Upper lobe of left lung (tissue), 5 donors: ENCODE results near the genes IQSEC2 and USP51.

DNA sequence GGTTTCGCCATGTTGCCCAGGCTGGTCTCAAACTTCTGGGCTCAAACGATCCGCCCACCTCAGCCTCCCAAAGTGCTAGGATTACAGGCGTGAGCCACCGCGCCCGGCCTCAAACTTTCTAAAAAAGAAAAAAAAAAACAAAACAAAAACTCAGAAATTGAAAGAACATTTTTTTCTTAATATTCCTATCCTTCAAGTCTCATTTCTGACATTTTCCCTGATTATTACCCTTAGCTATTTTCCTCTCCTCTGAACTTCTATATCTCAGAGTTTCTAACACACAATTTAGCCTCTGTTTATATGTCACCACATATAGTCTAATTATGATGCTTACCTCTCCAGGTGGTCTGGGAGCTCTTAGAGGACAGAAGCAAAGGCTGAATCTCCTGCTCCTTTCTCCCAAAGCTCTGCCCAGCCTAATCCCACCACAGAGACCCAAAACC, 10.8 kb downstream of the KDM5C start:
- PRO-cap, 2 experiments: no peak in any of the 2 experiments
- RAMPAGE, long total RNA, 4 experiments: no peak in any of the 4 experiments

GRCh38 chrX:53282237-53282835, 38.8 kb downstream of the IQSEC2 start:
- PRO-cap, 2 experiments: no peak in any of the 2 experiments
- RAMPAGE, long total RNA, 4 experiments: no peak in any of the 4 experiments

- PRO-cap, 2 experiments: peak in 2 of 2 experiments; most common minus-strand start chrX:53321350 (in 2)
- RAMPAGE, long total RNA, 4 experiments: no peak in any of the 4 experiments
These were observed at the start of gene IQSEC2 for GRCh38 chrX:53321252-53321881. Gene IQSEC2, minus strand, starts transcription at chrX:53321350.

DNA sequence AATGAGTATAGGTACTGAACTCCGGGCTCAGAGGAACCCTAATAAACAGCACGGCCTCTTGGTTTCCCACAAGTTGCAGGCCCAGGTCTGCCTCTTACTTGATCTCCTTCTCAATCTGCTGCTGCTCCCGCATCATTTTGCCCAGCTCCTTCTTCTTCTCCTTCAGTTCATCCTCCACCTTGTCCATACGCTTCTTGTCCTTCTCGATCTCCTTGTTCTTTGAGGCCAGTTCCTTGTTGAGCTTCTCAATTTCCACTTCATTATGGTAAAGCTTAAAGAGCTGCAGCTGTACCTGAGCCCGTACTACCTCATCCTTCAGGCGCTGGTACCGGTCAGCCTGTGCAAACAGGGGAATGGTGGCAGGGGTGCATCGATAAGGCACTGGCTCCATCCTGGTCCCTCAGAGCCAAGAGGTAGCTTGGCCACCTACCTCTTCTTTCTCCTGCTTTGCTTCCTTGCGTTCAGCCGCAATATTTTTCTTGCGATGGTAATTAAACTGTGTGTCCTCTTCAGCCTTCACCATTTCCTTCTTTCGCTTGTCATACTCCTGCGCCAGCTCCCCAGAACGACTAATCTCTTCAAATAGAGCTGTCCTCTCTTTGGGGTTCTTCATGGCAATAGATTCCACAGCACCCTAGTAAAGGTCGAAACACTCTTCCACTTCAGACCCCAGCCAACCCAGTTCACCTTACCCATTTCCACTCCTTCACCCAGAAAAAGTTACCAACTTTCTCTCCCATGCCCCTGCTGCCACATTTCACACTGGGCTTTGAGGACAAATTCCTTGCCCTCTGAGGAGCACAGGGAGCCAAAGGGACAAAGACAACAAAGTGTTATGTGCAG, 9.4 kb downstream of the SMC1A start:
- PRO-cap, 2 experiments: no peak in any of the 2 experiments
- RAMPAGE, long total RNA, 4 experiments: start-site peak on the minus strand in 3 of 4 experiments, centred at positions 257 to 510 of the sequence, 16 to 28 reads per replicate

DNA sequence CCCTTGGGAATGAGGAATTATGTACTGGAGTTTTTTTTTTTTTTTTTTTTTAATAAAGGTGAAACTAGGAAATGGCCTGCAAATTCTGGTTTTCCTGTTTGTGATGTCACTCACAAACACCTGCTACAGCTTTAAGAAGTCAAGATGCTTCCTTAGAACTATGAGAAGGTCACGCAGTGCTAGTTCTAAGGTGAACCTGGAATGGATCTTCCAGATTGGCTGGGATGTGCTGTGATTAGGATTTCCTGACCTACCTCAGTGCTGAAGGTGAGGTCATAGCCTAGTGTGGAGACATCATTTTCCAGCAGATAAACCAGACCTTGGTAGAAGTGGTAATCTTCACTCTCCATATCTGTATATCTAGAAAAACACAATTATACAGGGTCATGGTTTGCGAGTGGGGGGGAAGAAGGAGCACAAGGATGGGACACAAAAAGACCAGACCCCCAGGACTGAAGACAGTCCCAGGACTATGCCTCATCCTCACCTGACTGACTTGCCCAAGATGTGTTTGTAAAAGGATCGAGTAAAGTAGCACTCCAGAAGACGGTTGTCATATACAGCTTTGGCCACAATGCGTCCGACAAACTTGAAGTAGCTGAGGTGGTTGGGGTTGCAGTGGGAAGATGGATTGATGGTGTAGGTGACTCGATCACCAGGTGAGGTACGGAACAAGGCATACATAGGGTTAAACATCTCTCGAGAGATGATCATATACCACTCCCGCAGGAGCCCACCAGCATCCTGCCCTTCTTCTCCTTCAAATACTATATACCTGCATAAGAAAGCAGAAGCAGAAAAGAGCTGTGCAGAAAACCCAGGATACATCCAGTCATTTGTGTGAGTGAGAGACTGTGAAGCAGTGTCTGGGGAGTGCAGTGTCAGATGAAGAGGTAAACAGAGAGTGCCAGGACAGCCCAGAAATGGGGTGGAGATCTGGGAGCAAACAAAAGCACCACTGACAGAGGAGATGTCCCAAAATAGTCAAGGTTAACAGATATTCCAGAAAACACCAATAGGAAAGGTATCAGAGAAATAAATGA, 102.0 kb upstream of the HSD17B10 start:
- PRO-cap, 2 experiments: no peak in any of the 2 experiments
- RAMPAGE, long total RNA, 4 experiments: no peak in any of the 4 experiments

DNA sequence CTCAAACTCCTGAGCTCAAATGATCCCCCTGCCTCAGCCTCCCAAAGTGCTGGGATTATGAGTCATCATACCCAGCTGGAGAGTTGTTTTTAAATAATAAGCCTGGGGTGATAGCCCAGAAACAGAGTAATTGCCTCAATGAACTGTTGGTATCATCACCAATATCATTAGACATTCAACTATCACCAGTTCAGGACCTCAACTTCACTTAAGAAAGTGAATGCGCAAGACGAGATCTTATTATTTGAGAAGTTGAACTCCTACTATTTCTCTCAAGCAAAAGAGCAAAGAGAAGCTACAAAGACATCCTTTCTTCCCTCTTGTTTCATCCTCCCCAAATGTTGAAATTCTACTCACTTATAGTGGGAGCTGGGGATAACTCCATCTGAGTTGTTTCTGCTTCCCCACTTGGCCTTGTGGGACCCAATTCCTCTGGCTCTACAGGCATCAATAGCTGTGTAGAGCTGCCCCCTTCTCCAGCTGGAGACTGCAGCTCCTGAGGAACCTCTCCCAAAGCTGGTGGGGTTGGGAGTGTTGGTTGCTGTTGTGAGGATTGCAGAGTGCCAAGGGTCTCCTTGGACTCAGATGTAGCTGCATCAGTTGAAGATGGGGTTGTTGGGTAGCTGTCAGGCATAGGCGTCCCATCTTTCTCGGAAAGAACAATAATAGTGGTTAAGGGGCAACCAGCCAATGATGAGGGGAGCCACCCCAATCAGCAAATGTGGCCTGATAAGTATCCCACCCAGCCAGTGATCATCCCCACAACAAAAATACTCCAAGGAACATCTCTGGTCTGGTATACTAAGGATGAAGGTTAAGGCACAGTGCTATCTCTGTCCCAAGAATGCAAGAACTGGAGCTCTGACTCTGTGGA, 120.3 kb upstream of the HSD17B10 start:
- PRO-cap, 2 experiments: no peak in any of the 2 experiments
- RAMPAGE, long total RNA, 4 experiments: no peak in any of the 4 experiments

GRCh38 chrX:53590175-53590673, 96.3 kb downstream of the HUWE1 start:
- PRO-cap, 2 experiments: no peak in any of the 2 experiments
- RAMPAGE, long total RNA, 4 experiments: start-site peak on the minus strand in 2 of 4 experiments, at chrX:53590484-53590512 at its widest, 24 to 28 reads per replicate

GRCh38 chrX:53658810-53659056, 27.8 kb downstream of the HUWE1 start:
- PRO-cap, 2 experiments: no peak in any of the 2 experiments
- RAMPAGE, long total RNA, 4 experiments: no peak in any of the 4 experiments

DNA sequence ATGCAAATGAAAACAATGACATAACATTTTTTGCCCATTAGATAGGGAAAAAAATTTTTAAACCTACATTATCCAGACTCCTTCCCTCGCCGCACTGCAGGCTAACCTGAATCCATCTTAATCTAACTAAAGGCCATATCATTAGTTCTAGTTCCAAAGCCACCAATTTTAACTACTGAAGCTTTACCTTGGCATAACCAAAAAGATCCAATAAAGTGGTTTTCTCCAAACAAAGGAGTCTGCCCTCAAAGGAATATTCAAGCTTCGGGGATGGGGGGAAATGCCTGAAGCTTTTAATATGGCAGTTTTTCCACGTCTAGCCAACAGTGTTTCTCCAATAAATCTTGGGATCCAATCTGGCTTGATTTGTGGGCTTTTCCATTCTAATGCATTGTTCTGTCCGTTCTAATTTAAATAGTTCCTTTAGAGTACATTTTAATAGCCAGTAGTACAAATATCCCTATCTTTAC, 1.8 kb downstream of the HUWE1 start:
- PRO-cap, 2 experiments: no peak in any of the 2 experiments
- RAMPAGE, long total RNA, 4 experiments: no peak in any of the 4 experiments

DNA sequence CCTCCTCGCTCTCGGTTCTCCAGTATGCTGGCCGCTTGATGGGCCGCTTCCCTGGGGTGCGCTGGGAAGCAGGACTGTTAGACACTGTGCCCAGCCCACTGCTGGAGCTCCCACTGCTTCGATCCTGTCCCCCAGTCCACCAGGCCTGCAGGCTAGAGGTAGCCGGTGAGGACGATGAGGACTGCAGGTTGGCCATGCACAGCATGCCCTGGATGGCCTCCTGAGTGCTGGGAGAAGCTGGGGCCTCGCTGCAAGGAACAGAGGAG, 59.4 kb downstream of the PHF8 start:
- PRO-cap, 2 experiments: no peak in any of the 2 experiments
- RAMPAGE, long total RNA, 4 experiments: start-site peak on the minus strand in 1 of 4 experiments, centred at position 188 of the sequence, 26 reads per replicate

GRCh38 chrX:54044569-54045574, 599 bp upstream of the PHF8 start:
- PRO-cap, 2 experiments: peak in 2 of 2 experiments; most common plus-strand start chrX:54044626 (in 1); most common minus-strand start chrX:54045064 (in 1)
- RAMPAGE, long total RNA, 4 experiments: no peak in any of the 4 experiments

- PRO-cap, 2 experiments: no peak in any of the 2 experiments
- RAMPAGE, long total RNA, 4 experiments: no peak in any of the 4 experiments
These were observed 50.5 kb downstream of the FAM120C start for GRCh38 chrX:54132592-54132943.

DNA sequence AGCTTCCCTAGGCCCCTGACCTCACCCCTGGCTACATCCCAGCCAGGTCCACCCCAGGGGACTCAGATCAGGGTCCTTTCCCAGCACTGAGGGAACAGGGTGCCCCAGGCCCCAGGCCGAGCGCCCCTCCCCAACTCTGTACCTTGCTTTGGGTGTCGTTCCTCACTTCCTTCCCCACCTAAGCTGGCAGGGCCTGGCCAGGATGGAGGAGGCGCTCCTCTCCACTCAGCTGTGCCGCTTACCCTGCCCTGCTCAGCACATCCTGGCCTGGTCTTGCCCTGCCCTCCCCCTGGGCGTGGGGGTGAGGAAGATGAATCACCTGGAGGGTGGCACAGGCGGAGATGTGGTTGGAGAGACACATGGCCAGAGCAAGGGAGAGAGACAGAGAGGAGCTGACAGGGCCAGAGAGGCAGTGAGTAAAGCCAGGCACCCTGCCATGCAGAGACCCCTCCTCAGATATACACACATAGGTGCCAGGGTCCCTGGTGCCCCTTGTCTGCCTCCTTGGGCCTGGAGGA, 21.6 kb downstream of the FGD1 start:
- PRO-cap, 2 experiments: no peak in any of the 2 experiments
- RAMPAGE, long total RNA, 4 experiments: no peak in any of the 4 experiments

- PRO-cap, 2 experiments: no peak in any of the 2 experiments
- RAMPAGE, long total RNA, 4 experiments: no peak in any of the 4 experiments
These were observed 12.9 kb downstream of the FGD1 start for GRCh38 chrX:54483004-54483685.

DNA sequence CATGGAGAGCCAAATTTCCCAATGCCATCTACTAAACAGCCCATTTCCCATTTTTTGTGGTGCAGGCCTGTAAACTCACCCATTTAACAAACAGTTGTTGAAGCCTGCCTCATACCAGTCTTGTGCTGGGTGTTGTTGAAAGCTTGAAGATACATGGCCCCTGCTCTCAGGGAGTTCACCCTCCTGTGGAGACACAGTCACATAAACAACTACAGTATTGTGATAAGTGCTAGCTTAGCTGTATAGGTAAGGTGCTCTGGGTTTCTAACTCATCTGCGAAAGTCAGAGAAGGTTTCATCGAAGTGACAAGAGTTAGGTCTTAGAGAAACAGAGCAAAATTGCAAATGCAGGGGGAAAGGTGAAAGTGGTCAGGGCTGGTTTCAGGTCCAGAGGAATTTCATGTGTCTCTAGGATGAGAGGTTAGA, 1.2 kb upstream of the GNL3L start:
- PRO-cap, 2 experiments: no peak in any of the 2 experiments
- RAMPAGE, long total RNA, 4 experiments: no peak in any of the 4 experiments

GRCh38 chrX:54640638-54641209, 110.7 kb downstream of the GNL3L start:
- PRO-cap, 2 experiments: peak in 1 of 2 experiments; most common plus-strand start chrX:54641008 (in 1)
- RAMPAGE, long total RNA, 4 experiments: no peak in any of the 4 experiments

GRCh38 chrX:54747582-54748007, 50.5 kb downstream of the ITIH6 start:
- PRO-cap, 2 experiments: no peak in any of the 2 experiments
- RAMPAGE, long total RNA, 4 experiments: no peak in any of the 4 experiments

- PRO-cap, 2 experiments: no peak in any of the 2 experiments
- RAMPAGE, long total RNA, 4 experiments: no peak in any of the 4 experiments
These were observed 16.1 kb downstream of the MAGED2 start for GRCh38 chrX:54823646-54824092.

DNA sequence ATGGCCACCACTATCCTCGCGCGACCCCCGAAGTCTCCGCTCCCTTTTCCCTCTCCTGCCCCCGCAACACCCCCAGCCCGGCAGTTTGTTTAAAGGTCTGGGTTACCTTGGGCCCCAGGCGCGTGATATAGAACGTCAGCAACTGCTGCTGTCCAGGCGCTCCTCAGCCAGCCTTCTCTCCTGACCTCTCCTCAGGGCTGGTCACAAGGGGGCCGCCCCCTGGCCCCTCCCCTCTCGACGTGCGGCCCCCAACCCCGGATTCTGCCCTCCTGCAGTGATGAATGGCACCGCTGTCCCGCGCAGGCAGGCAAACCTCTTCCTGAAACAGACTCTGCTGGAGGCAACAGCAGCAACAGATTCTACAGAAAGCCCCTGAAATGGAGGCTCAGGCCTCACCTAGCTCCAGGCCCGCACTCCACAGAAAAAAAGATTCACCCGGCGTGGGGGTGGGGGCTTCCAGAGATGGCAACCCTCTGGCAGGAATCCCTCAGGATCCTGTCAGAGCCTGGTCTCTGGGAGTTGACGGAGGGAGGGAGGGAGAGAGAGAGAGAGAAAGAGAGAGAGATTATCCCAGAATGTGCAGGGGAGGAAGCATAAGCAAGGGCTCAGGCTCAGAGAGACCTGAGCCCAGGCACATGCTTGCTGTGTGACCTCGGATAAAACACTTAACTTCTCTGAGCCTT, at the start of gene USP51:
Gene USP51, minus strand, starts transcription at position 179 of the 683 bp plus-strand sequence.
- PRO-cap, 2 experiments: peak in 2 of 2 experiments; most common plus-strand start position 194 of the sequence (in 1); most common minus-strand start position 179 of the sequence (in 2)
- RAMPAGE, long total RNA, 4 experiments: start-site peak on the minus strand in 3 of 4 experiments, centred at positions 174 to 183 of the sequence, 7 to 17 reads per replicate

GRCh38 chrX:56763857-56764180, 34.8 kb downstream of the NBDY start:
- PRO-cap, 2 experiments: no peak in any of the 2 experiments
- RAMPAGE, long total RNA, 4 experiments: no peak in any of the 4 experiments